ENCODE data around the genes SPRR2F, PGLYRP4 and SLC27A3.

DNA sequence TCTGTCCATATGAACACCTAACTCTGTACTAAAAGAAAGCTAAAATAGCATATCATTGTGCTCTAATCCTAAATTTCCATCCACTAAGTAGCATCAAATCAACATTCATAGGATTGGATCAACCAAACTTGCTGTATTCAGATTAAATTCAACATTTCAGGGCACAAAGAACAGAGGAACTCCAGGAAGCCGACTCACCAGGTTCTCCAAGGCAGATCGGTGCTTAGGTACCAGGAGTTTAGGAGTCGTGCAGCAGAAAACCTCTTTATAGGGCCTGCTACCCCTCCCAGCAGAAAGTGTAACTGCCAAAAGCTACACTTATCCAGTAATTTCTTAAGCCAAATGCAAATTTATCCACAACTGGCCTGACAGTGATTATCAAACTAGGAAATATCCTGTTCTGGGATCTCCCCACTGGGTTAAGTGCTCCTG, at the start of gene SPRR2F:
TSS of gene SPRR2F (minus strand) at position 241 of the 432 bp plus-strand sequence.
- RRBS, 2 experiments: no CpG with 5 or more reads among the region's 3 CpGs

DNA sequence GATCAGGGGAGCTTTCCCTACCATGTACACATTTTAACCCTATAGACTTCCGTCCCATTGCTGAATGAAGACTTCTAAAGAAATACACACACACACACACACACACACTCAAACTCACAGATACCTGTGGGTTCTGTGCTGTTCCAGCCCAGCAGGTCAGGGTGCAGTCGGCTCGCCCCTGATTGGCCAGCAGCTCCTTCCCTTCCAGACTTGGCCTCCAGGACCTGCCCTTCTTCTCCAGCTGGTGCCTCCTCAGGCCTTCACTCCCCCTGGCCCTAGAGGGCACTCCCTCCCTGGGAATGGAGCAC, 279 bp downstream of the PGLYRP3 start:
- RRBS, 2 experiments: no CpG with 5 or more reads among the region's 3 CpGs

DNA sequence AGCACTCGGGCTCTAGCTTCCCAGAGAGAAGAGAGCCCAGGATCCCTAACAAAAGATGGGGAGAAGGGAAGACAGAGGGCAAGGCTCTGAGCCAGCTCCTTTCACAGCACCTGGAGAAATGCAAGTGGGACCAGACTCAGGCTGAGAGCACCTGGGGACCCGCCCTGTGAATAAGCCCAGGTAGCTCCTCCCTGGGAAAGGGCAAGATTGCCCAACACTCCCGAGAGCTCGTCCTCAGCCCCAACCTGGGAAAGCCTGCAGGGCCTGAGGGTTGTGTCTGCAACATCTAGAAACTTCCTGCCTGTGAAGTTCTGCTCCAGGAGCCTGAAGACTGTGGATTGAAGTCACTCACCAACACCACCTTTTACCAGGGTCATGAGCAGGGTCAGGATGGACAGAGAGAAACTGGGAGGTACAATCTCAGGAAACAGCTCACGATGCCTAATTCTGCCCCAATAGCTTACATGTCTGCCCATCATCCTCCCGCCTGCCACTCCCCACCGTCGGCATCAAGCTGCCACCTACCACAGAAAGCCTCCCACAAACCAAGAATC, at the start of gene PGLYRP4:
TSS of gene PGLYRP4 (minus strand) at position 126 of the 554 bp plus-strand sequence.
- RRBS, 2 experiments: no CpG with 5 or more reads among the region's 8 CpGs

DNA sequence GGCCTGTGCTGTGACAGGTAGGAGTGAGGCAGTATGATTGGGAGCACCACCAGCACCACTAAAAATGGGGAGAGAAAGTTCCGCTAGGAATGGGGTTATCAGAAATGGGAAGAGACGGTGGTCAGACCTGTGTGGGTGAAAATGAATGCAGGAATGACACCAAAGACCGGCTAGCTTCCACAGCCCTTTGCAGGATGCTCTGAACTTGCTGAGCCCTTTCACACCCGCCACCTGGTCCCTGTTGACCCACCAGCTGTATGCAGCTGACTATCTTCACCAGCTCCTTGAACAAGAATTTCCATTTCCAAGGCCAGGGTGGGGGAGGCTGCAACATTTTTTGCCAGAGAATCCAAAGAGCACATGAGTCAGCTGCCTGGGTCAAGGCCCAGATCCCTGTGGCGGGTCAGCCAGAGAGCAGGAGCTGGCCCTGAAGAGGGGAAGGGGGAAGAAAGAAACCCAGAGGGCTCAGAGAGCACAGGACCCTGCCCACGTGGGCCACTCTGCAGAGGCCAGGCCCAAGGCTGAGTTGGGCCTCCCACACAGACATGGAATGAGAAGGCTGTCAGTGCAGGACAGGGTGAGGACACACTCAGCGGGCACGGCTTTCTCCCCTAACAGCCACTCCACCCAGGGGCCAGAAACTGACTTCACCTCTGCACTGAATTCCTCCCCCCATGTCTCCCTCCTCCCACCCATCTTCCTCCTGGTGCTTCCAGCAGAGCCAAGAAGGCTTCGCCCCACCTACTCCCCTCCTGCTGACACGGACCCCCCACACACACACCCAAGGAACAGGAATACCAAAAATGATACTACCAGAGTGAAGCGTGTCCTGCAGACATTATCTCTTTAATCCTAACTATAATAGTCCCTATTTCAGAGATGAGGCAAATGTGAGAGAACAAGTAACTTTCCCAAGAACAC, 28.9 kb downstream of the S100A6 start:
- RRBS, 2 experiments: no CpG with 5 or more reads among the region's 11 CpGs

DNA sequence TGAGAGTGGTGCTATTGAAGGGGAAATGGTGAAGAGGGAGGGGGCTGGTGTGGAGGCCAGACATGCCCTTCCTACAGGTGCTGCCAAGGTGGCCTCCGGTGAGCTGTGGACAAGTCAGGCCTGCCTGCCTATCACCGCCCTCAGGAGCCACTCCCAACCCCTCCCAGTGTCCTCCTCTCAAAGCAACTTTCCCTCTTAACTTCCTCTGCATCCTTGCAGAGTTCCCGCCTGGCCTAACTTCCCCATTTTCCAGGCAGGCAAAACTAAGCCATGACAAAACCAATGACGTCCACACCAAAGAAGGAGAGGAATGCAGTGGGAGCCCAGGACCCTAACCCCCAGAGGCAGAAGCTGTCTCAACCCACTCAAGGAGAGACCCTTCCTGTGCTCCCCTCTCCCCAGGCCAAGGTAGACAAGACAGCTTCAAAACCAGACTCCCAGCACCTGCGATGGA, 948 bp upstream of the S100A6 start:
- RRBS, 2 experiments: no CpG with 5 or more reads among the region's 5 CpGs

GRCh38 chr1:153547091-153547794, 1.6 kb upstream of the S100A4 start:
- RRBS, 2 experiments: no CpG with 5 or more reads among the region's 16 CpGs

GRCh38 chr1:153614022-153615140, 1.4 kb upstream of the S100A16 start:
- RRBS, 2 experiments: no CpG with 5 or more reads among the region's 6 CpGs

- RRBS, 2 experiments: no CpG with 5 or more reads among the region's 7 CpGs
Measured at GRCh38 chr1:153645248-153646374, 11.7 kb downstream of the CHTOP start.

DNA sequence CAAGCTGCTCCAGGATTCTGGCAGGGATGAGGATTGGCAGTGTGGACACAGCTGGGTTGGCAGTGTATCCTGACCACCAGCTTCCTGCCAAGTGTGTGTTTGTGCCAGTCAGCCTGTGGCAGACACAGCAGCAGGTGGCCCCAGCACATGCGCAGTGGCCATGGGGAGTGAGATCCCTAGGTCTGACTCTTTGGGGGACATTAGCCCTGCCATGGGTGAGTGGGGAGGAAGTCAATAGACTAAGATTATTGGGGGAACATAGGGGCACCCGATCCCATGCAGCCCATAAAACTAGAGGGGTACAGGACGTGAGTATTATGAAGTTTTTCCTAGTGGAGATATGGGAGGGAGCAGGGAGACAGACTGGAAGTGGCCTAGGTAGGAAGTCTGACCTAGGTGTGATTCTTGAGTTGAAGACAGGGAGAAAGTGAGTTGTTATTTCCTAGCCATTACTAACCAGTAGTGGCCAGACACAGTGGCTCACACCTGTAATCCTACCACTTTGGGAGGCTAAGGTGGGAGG, 8.5 kb upstream of the SNAPIN start:
- RRBS, 2 experiments: no CpG with 5 or more reads among the region's 3 CpGs

DNA sequence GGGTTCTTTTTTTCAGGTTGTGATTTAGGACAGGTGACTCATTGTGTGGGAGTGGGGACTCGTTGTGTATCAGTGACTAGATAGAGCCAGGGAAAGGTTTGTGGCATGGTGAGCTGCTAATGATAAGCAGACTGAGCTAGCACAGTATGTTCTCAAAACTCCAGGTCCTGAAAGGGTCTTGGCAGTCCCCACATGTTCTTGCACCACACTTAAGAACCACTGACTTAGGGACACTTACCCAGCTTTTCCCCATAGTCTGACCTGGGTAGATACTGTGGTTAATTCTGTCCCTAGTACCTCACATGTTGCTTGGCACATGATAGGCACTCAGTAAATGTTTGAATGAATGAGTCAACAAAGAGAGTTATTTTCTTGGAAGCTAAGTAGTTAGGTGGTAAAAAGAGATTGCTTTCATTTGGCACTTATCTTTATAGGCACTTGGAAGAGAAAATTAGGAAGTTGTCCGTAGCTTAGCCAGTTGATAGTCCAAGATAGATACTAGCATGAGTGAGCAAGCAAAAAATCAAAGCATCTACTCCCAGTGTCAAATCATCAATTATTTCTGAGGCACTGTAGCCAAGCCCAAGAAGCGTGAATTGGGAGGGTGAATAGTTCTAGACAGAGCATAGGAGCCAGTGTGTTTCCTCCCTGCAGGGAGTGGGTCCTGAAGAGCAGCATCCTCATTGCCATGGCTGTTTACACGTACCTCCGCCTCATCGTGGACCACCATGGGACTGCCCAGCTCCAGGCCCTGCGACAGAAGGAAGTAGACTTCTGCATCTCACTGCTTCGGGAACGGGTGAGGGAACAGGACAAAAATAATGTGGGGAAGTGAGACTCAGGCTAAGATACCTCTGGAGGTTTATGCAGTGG, 22.8 kb downstream of the INTS3 start:
- RRBS, 2 experiments: no CpG with 5 or more reads among the region's 9 CpGs

DNA sequence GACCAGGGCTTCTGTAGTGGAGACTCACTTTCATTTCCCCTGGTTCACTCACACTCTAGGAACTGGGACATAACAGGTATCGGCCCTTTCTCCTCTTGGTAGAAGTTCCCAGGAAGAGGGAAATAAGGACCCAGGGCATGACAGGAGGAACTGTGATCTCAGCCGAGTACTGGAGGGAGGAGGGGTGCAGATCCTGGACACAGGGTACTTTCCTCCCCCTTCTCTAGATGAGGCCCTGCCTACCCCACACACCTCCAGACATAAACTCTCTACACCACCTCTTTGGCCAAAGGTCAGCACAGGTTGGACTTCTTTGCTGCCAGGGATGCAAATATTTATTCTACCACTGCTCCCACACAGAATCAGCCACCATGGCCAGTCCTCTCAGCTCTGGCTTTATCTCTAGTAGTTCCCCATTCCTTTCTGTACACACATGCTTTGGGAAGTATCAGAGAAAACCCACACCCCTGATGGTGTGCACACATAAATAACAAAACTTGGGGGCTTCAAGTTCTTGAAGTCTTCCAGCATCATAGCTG, 6.9 kb upstream of the SLC27A3 start:
- RRBS, 2 experiments: no CpG with 5 or more reads among the region's 2 CpGs

DNA sequence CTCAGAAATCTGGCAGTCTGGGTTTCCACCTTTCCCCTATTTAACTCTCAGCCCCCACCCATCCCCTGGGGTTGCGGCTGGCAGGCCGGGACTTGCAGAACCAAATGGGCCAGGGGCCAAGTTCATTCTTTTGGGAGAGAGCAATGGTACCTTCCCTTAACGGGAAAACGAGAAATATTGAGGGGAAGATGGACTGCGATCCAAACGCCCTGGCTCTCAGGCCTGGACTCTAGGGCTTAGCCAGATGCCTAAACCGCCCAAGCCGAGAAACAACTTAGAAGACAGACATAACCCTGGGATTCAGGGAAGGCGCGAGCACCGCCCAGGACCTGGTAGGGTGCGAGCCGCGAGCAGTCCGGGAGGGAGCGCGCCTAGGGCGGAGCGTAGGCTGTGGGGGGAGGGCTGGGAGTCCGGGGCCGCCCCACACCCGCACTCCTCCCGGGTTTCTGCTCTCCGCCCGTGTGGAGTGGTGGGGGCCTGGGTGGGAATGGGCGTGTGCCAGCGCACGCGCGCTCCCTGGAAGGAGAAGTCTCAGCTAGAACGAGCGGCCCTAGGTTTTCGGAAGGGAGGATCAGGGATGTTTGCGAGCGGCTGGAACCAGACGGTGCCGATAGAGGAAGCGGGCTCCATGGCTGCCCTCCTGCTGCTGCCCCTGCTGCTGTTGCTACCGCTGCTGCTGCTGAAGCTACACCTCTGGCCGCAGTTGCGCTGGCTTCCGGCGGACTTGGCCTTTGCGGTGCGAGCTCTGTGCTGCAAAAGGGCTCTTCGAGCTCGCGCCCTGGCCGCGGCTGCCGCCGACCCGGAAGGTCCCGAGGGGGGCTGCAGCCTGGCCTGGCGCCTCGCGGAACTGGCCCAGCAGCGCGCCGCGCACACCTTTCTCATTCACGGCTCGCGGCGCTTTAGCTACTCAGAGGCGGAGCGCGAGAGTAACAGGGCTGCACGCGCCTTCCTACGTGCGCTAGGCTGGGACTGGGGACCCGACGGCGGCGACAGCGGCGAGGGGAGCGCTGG, at the start of gene SLC27A3:
TSS of gene SLC27A3 (plus strand) at position 538 of the 1,011 bp plus-strand sequence.
- RRBS, 2 experiments: 1 to 7% methylated on average over 18 of the region's 79 CpGs

GRCh38 chr1:153803326-153804420, 28.5 kb downstream of the SLC27A3 start:
- RRBS, 2 experiments: no CpG with 5 or more reads among the region's 6 CpGs

GRCh38 chr1:153808432-153809171, 33.4 kb downstream of the SLC27A3 start:
- RRBS, 2 experiments: no CpG with 5 or more reads among the region's 8 CpGs

GRCh38 chr1:153823578-153823777, 48.3 kb downstream of the SLC27A3 start:
- RRBS, 2 experiments: no CpG with 5 or more reads among the region's 1 CpG

- RRBS, 2 experiments: no CpG with 5 or more reads among the region's 5 CpGs
Measured at GRCh38 chr1:153948111-153948698, 1.7 kb upstream of the DENND4B start.

GRCh38 chr1:153968088-153968412, 348 bp downstream of the CREB3L4 start:
- RRBS, 2 experiments: no CpG with 5 or more reads among the region's 7 CpGs

DNA sequence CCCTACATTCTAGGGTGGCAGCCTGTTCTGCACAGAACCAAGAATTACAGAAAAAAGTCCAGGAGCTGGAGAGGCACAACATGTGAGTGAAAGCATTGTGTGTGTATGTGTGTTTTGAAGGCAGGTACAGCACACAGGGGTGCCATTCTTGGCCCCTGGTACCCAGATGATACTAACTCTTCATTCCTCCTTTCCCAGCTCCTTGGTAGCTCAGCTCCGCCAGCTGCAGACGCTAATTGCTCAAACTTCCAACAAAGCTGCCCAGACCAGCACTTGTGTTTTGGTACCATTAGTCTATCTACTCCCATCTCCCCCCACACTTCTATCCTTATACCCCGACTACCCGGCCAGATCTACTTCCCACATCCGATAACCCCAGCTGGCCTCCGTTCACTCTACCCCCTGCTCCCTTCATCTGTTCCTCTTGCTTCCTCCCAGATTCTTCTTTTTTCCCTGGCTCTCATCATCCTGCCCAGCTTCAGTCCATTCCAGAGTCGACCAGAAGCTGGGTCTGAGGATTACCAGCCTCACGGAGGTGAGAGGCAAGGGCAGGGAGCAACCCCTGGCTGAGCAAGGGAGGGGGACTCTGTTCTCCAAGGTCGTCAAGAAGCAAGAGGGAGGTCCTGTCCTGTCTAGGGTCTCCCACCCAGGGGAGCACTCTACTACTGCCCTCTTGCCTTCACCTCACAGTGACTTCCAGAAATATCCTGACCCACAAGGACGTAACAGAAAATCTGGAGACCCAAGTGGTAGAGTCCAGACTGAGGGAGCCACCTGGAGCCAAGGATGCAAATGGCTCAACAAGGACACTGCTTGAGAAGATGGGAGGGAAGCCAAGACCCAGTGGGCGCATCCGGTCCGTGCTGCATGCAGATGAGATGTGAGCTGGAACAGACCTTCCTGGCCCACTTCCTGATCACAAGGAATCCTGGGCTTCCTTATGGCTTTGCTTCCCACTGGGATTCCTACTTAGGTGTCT, 4.0 kb downstream of the JTB start:
- RRBS, 2 experiments: no CpG with 5 or more reads among the region's 13 CpGs

- RRBS, 2 experiments: no CpG with 5 or more reads among the region's 6 CpGs
Measured at GRCh38 chr1:153981078-153981584, 3.7 kb upstream of the JTB start.

GRCh38 chr1:154272849-154273284, 438 bp downstream of the HAX1 start:
- RRBS, 2 experiments: no CpG with 5 or more reads among the region's 8 CpGs